Pulmonary artery (tissue), 1 donor: ENCODE measurements around a stretch of chr1.

DNA sequence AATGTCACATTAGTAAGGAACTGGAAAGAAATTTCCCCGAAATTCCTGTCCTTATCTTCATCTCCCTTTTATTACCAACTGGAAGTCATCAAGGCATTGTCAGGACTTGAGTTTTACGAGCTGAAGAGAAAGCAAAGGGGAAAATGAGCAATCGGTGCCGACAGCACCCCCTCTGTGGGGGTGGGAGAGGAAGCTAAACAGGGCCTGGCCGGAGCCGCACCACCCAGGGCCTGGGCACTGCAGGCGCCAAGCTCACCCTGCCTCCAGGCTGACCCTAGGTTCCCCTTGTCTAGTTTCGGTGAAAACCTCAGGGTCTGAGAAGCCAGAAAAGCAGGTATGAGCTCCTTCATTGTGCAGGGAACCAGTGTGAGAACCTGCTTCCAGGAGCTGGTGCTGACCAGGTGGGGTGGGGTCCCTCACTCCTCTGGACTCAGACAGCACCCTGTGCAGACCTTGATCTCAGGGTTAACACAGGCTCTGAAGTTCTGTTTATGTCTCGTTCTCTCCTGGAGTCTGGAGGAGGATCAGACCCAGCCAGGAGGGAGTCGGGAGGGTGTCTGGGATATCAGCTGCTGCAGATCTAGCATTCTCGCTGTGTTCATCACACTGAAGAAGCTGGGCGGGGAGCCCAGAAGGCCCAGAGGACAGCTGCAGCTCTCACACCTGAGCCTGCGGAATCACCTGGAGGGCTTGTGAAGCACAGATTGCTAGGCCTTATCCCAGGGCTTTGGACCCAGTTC is 19.6 kb downstream of the ABCA4 start:
- PRO-cap = no peak

DNA sequence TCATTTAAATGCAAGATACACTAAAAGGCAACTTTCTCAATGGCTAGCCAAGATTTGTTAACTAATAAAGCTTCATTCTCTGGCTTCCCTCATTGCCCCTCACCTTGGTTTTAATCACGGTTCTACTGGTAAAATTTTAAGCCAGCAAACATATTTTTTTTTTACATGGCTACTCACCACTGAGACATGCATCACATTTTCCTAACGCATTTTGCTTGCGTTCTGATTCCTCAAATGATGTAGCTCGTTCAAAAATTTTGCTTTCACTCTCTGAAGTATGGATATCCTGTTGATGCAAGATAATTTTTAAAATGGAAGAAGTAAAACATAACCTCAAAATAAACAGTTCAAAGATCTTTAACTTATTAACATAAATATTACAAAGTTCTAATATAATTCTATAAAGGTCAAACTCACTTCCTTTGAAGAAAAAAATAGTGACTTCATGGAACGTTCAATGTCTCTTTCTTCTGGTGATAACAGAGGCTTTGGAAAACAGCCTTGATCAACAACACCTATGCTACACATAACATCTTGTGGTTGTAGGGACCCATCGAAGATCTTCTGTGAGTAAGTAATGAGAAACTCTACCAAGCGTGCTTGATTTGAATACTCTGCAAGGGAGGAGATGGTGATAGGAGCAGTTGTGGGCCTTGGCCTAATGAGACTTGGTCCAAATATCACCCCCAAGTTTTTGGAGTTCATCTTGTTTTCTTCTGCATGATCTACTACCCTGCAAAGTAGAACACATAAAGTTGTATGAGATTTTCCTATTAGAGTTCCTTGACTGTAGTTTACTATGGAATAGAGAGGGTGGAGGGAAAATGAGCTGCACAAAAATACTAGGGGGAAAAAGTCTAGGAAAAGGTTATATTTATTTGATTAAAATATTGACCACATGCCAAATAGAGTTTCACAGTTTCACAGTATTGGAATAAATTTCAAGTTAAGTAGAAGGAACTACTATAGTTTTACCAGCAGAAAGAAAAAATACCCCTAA is 56.8 kb upstream of the ABCA4 start:
- PRO-cap = no peak

- PRO-cap = no peak
Measured at GRCh38 chr1:94233883-94234338, 3.5 kb downstream of the ARHGAP29 start.

DNA sequence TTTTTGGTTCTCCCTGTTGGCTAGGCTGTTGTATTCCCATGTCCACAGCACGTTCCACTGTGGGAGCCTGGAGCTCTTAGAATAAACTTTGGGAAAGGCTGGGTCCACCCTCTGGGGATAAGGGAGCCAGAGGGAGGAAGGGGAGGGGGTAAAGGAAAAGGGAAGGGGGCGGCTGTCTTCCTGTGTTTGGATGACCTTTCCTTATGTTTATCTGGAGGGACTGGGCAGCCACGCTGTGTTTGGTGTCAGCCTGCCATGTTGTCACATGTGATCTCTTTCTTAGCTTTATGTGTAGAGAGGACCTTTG is 62.2 kb upstream of the ARHGAP29 start:
- PRO-cap = no peak

- PRO-cap = no peak
Measured at GRCh38 chr1:94314278-94314766, 76.9 kb upstream of the ARHGAP29 start.

GRCh38 chr1:94689741-94690696 is 130.1 kb upstream of the SLC44A3 start:
- PRO-cap = no peak

DNA sequence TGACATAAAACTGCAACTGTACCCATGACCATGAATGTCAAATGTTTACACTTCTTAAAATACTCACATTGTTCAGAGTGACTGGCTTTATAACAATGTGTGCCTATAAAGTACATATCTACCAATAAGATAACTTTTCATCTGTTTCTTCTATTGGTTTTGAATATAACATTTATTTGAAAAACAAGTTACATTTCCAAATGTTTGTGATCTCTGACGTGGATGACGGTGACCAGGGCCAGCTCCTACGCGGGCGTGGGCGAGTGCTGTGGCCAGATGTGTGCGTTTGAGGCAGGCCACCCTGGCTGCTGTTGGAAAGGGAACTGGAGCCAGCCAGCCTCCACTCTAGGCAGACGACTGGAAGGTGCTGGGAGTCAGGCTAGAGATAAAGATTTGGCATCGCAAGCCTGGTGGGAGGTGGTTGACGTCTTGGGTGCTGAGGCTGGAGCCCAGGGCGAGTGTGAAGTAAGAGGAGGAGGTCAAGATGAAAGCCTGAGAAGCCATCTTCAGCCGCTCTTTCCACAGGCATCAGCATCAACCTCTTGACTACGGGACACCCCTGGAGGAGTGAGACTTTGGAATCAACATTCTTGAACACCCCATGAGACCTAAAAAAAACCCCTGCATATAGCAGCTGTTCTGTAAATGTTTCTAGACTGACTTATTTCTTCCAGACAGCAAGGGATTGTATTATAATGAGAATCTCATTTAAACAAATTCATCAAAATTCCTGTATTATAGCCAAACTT is 112.7 kb upstream of the SLC44A3 start:
- PRO-cap = no peak

GRCh38 chr1:94925385-94926141 is 1.3 kb downstream of the CNN3 start:
- PRO-cap = bidirectional peak, plus-strand start at chr1:94925921, minus-strand start at chr1:94925864

DNA sequence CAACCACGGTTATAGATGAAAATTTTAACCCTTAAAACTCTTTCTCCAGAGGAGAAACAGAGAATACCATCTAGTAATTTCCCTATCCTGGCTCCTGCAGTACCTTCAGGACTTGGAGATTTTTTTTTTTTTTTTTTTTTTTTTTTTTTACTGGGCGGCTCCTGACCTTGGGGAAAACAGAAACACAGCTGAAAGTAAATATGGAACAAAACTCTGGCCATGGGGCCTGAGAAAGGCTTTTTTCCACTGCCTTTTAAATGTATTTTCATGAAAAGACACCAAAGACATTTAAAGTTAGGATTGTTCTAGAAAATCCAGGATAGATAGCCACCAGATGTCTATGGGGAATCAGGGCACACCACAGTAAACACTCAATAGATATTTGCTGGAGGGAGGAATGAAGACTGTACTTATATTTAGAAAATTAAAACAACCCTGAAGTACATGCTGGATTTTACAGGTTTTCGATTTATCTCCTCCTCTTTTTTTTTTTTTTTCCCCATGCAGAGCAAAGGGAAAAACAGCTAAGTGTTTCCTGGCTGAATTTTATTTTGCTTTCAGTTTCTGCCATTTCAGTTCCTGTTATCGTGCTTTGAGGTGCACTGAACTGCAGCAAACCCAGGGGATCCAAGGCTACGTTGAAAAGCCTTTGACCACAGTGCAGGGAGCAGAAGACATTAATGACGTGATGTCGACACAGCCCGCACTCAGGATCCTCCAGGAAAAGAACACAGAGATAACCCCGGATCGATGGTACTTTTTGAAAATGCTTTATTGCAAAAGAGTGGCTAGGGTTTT is 35.7 kb upstream of the CNN3 start:
- PRO-cap = no peak

DNA sequence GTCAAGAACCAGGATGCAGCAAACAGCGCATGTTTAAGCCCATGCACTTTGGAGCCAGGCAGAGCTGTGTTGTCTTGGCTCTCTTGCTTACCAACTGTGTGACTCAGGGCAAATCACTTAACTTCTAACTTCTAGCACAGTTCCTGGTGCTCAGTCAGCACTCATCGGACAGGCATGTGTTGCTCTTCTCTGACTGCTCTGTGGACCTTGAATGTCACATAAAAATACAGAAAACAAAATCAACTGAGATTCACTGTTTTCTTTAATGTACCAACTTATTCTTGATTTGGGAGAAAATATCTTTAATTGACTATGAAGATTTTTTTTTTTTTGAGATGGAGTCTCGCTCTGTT is 56.5 kb upstream of the CNN3 start:
- PRO-cap = no peak

DNA sequence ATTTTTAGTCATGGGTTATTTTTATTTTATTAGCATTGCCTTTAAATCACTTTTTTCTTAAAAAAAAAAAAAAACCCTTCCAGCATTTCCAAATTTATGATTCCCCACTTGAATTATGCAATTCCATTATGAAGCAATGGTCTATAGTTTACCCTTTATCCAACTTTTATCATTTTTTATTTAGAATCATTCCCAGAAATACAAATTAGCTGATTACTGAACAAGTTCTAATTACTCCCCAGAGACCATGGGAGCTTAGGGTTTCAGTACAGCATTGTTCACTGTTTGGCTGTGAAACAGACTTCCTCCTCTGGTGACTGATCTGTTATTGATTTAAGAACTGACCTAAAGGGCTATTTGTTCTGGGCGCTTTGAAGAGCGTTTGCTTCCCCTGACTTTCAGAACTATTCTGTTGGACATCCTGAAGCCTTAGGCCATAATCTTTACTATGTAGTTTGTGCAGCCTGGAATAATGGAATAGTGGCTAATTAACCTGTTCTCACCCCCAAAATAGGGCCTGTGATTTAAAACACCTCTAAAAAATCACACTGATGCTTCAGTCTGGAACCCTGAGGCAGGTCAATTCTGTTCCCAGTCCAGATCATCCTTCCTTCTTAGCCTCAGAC is 58.8 kb downstream of the ALG14 start:
- PRO-cap = no peak

DNA sequence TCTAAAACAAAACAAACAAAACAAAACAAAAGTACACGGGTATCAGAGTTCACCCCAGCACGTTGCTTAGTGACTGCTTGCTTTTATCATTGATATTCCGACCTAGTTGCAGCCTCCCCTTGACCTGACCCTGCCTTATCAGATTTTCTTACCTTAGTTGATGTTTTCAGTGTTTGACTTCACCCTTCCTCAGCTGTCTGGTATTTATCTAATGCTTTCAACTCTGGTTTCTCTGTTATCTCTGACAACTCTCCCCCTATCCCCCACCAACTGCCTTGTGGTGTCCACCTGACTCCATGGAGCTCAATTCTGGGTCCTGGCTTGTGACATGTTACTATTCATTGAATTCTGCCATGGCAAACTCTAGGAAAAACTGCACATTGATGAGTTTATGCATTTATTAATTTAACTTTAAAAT is 5.2 kb downstream of the TLCD4 start:
- PRO-cap = no peak

- PRO-cap = no peak
Measured at GRCh38 chr1:95233196-95233765, 729 bp upstream of the RWDD3 start.

- PRO-cap = no peak
Measured at GRCh38 chr1:96370846-96371045, 350.8 kb upstream of the PTBP2 start.

- PRO-cap = no peak
Measured at GRCh38 chr1:97800495-97801127, 120.2 kb downstream of the DPYD start.

GRCh38 chr1:98049436-98049754 is 128.6 kb upstream of the DPYD start:
- PRO-cap = no peak

- PRO-cap = no peak
Measured at GRCh38 chr1:99664050-99664486, 18.2 kb downstream of the PALMD start.

GRCh38 chr1:99778821-99779070 is 12.3 kb upstream of the FRRS1 start:
- PRO-cap = no peak

- PRO-cap = no peak
Measured at GRCh38 chr1:100020295-100020881, 17.5 kb upstream of the MFSD14A start.

GRCh38 chr1:100186784-100186983 is 8.6 kb upstream of the LRRC39 start:
- PRO-cap = no peak